T47D (cell line): ENCODE results near the gene MFN1.

- RRBS, result 94% methylated on average over 5 of the region's 31 CpGs
Observed at GRCh38 chr3:176362401-176362917, 834.8 kb downstream of the TBL1XR1 start.

GRCh38 chr3:176807869-176808566 lies 389.3 kb downstream of the TBL1XR1 start:
- RRBS, result no CpG with 5 or more reads among the region's 4 CpGs

GRCh38 chr3:176927168-176927736 lies 270.0 kb downstream of the TBL1XR1 start:
- RRBS, result no CpG with 5 or more reads among the region's 7 CpGs

DNA sequence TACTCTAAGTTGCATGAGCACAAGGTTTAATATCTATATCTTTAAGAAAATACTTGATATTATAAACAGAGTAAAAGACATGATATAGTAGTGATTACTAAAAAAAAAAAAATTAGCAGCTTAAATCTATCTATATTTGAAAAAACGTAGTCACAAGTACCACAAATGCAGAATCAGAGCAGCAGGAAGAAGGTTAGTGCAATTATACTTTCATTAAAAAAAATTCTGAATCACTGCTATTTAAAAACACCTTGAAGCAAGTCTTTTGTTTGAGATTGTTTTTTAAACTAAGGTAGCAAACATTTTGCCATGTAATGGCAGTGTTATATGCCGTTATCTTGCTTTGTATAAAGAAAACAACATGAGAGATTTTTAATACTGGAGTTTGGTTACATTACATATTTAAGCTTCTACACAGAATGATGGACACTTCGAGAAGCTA lies 173.3 kb downstream of the TBL1XR1 start:
- RRBS, result no CpG with 5 or more reads among the region's 3 CpGs

GRCh38 chr3:177035269-177036097 lies 161.8 kb downstream of the TBL1XR1 start:
- RRBS, result no CpG with 5 or more reads among the region's 12 CpGs

DNA sequence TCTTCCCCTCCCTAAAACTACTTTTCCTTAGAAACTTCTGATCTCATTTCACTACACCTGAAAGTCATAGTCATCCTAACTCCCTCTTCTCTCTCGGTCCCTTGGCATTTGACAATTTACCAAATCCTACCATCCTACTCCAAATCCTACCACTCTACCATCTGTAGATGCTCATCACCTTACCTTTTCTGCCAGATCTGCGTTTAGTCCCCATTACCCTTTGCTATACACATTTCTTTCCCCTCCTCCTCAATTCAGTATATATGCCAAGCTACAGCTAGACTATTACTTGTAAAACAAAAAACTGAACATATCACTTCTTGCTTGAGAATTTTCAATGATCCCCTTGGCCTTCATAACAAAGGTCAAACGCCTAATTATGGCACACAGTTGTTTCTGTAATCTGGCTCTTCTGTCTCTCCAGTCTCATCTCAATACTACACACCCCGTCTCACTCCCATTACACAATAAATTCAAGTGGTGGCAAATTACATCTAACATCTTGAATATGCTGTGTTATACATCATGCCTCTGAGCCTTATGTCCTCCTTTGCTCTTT lies 140.5 kb downstream of the TBL1XR1 start:
- RRBS, result no CpG with 5 or more reads among the region's 4 CpGs

- RRBS, result no CpG with 5 or more reads among the region's 3 CpGs
Observed at GRCh38 chr3:177279057-177279474, 81.8 kb upstream of the TBL1XR1 start.

- RRBS, result no CpG with 5 or more reads among the region's 12 CpGs
Observed at GRCh38 chr3:177345140-177346085, 148.1 kb upstream of the TBL1XR1 start.

DNA sequence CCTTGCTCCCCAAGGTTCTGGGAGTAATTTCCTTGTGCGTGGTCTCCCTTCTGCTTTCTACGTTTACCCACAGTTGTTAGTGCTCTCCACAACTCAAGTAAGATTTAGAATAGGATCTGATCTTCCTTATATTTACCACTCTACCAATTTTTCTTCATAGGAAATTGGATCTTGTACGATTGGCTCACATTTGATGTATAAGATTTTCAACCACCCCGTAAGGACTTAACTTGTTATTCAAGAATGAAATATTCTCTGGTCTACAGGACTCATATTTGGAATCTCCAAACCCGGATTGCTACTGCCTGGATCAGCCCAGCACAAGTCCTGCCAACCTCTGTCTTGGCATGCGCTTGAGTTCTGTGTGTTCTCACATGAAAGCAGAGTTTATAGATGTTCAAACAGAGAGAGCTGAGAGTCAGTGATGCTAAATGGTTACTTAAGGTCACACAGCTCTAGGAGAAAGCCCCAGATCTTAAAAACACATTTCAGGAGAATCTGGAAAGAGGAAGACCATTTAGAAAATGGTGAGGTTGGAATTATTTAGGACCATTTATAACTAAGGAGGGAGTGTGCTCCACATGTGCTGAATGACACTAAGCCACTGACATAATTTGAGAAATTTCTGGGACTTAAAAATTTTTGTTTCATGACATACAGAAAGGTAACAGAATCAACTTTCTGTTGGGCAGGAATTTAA lies 268.0 kb upstream of the TBL1XR1 start:
- RRBS, result no CpG with 5 or more reads among the region's 6 CpGs

DNA sequence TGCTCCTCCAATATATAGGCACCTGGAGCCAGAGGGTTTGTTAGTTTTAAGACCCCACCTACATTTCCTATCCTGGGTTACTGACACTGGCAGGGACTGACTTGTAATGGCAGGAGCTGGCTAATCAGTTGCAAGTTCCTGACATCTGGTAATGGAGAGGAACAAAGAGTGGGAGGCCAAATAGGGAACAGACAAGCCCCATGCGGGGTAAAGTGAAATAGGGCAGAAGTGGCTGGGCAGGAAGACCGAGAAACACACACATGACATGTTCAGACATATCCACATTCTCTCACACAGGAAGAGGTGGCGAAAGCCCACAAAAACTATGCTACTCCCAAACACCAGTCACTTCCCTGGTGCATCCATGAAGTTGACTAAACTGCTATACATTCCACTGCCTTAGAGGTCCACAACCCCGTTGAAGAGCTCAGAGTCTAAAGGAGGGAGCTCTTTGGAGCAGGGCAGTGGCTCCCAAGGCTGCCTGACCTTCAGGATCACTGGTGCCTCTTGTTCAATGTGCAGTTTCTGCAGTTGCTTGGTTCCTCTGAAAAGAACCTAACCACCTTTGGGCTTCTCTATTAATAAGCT lies 394.1 kb upstream of the TBL1XR1 start:
- RRBS, result no CpG with 5 or more reads among the region's 4 CpGs

GRCh38 chr3:177619363-177619825 lies 422.1 kb upstream of the TBL1XR1 start:
- RRBS, result no CpG with 5 or more reads among the region's 5 CpGs

GRCh38 chr3:177676612-177677304 lies 479.5 kb upstream of the TBL1XR1 start:
- RRBS, result no CpG with 5 or more reads among the region's 7 CpGs

DNA sequence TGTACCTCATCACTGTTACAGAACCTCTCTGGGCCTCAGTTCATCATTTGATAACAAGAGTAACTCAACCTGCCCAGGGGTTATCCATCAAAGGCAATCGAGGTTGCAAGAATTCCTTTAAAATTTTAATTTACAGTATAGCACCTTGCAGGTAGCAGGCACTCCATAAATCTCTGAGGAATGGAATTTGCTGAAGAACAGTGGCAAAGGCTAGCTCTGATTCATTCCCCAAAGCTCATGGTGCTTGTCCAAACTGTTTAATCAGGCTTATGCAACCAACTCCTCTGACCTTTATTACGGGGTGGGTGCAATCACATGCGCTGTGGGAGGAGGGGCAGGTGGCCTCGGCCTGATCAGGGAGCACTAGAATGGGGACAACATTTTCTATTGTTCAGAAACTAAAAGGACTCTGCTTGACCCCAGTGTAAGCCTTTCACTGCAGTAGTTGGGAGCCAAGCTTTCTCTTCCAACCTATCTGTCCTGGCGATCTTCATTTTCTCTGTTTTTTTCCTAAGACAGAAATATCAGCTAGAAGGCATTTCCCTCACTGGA lies 626.8 kb upstream of the TBL1XR1 start:
- RRBS, result no CpG with 5 or more reads among the region's 5 CpGs

DNA sequence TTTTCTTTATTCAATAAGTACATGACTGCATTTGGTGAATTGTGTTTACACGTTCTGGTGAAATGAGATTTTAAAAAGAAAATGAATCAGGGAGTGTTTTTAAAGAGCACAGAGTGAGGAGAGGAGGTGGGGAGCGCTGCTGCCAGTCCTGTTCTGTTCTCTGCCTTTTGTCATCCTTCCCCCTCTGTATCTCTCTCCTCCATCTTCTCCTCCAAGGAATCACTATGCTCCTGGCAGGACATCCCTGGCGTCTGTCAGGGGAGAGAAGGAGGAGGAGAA lies 627.5 kb upstream of the TBL1XR1 start:
- RRBS, result no CpG with 5 or more reads among the region's 3 CpGs

- RRBS, result no CpG with 5 or more reads among the region's 1 CpG
Observed at GRCh38 chr3:178820444-178820799, 251.2 kb downstream of the ZMAT3 start.

DNA sequence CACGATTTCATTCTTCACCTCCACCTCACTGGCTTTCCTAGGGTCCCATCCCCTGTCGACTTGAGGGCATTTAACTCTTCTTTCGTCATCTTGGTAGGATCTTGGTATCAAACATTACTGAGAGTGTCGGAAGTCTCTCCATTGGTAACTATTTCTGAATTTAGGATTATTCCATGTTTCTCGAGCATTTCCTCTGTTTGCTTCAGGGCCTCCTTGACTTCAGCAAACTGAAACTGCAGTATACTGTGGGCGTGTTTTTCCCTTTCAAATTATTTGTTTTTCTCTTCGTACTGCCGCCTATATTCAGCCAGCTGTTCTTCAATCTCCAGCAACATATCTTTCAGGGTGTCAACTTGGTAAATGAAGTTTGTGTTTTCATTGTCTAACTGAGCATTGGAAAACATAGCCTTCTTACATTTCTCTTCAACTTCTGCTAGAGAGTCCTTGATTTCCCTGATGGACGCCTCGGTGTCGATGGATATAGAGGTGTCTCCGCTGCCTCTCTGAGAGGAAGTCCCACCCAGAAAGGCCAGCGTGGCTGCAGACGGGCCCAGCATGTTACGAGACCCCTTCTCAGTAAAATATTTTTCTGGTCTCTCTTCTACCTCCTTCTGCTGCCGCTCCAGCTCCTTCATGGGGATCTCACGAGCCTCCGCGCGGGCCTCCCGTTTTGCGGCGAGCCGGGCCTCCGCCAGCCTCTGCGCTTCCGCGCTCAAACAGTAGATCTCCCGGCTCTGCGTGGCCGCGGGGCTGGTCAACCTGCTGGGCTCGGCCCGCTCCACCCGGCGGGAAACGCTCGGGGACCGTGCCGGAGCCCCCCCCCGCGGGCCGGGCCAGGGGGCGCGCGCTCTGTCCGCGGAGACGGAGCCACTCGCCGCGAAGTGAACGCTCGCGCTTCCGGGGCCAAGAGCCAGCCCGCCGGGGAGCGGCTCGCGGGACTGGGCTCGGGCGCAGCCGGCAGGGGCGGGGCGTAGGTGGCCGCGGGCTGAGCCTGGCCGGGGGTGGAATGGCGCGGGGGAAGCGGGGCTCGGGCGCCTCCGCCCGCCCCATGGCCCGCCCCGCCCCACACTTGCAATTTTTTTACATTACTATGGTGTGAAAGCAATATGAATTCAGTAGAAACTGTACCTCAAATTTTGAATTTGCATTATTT lies 10.0 kb upstream of the KCNMB3 start:
- RRBS, result 2% methylated on average over 24 of the region's 78 CpGs

- RRBS, result 3% methylated on average over 22 of the region's 62 CpGs
Observed at GRCh38 chr3:179347373-179348341, at the start of gene MFN1. MFN1 (plus strand) TSS chr3:179347709.

GRCh38 chr3:179661825-179662271 lies 9.0 kb downstream of the USP13 start:
- RRBS, result no CpG with 5 or more reads among the region's 5 CpGs

- RRBS, result no CpG with 5 or more reads among the region's 9 CpGs
Observed at GRCh38 chr3:180161719-180162261, 125.1 kb upstream of the PEX5L start.